Body of pancreas (tissue), 2 donors: ENCODE measurements around the genes FBXL14, ADIPOR2, DCP1B and FKBP4.

GRCh38 chr12:1443803-1444465, 150.4 kb downstream of the FBXL14 start:
- PRO-cap = no peak
- RAMPAGE, long total RNA, 2 experiments = no peak in any of the 2 experiments

- PRO-cap = bidirectional peak, plus-strand start at chr12:1594324, minus-strand start at chr12:1594183; bidirectional peak, plus-strand start at chr12:1594755, minus-strand start at chr12:1594760; bidirectional peak, plus-strand start at chr12:1594948, minus-strand start at chr12:1594845
- RAMPAGE, long total RNA, 2 experiments = no peak in any of the 2 experiments
Observed at GRCh38 chr12:1594130-1595100, at the start of gene FBXL14. Gene FBXL14 (minus strand): TSS chr12:1594581.

- PRO-cap = no peak
- RAMPAGE, long total RNA, 2 experiments = no peak in any of the 2 experiments
Observed at GRCh38 chr12:1667404-1667781, 23.5 kb upstream of the ADIPOR2 start.

DNA sequence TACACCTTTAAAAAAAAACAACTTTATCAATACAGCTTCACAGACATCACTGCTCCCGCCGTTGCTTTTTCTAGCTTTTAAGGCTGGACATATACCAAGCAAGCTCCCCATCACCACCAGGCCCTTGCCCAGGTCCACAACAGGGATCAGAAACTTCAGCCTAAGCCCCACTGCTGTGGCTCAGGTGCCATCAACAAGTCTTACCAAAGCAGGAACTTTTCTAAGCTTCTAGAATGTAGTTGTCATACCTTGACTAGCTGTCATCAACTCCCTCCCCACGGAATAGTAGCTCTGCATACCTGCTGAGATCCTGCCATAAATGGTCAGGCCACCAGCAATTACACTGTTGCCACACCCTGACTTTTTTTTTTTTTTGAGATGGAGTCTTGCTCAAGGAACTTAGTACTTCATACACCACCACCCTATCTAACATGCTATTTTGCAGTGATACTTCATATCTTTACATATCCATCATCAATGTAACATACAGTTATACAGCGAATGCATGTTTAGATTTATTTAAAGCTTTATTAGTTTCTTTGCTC, 19.9 kb upstream of the ADIPOR2 start:
- PRO-cap = no peak
- RAMPAGE, long total RNA, 2 experiments = no peak in any of the 2 experiments

GRCh38 chr12:1690932-1691869, at the start of gene ADIPOR2:
Gene ADIPOR2 (plus strand): TSS chr12:1691070.
- PRO-cap = bidirectional peak, plus-strand start at chr12:1691070, minus-strand start at chr12:1690887; unidirectional peak, plus-strand start at chr12:1691289; bidirectional peak, plus-strand start at chr12:1691348, minus-strand start at chr12:1691354; unidirectional peak, plus-strand start at chr12:1691348; unidirectional peak, minus-strand start at chr12:1691657
- RAMPAGE, long total RNA, 2 experiments = start-site peak on the plus strand in 1 of 2 experiments, at chr12:1691035-1691157 at its widest, 8 reads per replicate

DNA sequence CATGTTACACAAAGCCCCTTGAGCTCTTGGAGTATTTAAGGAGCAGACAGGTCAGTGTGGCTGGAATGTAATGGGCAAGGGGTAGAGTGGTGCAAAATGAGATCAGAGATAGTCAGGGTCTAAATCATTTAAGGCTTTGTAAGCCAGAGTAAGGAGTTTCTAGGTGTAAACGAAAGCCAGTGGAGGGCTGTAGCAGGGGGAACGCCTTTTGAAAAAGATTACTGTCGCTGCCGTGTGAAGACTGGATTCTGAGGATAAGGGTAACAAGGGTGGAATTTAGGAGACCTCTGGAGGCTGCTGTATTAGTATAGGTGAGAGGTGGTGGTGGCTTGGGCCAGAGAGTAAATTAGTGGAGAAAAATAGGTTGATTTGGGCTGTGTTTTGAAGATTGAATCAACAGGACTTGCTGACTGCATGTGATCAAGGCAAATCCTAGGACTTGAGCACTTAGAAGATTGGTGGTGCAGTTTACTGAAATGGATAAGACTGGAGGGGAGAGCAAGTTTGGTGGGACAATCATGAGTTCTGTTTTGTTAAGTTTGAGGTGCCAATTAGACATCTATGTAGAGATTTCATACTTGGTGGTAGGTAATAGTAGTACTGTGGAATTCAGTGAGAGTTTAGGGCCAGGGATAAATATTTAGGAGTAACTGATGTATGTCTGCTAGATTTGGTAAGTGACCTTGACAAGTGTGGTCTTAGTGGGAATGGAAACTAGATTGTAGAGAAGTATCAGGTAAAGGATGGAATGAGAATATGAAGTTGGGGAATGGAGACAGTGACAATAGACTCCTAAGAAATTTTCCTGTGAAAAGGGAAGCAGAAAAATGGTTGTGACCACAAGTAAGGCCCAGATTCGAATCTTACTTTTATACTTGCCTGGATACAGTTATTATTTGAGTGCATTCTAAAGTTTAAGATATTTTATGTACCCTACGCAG, 31.2 kb downstream of the ADIPOR2 start:
- PRO-cap = no peak
- RAMPAGE, long total RNA, 2 experiments = start-site peak on the plus strand in 1 of 2 experiments, centred at position 264 of the sequence, 6 reads per replicate

DNA sequence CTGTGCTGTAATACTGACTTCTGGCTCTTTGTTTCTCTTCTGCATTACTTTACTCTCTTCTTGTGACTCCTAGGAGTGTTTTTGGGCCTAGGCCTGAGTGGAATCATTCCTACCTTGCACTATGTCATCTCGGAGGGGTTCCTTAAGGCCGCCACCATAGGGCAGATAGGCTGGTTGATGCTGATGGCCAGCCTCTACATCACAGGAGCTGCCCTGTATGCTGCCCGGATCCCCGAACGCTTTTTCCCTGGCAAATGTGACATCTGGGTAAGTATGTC, 36.6 kb upstream of the LRTM2 start:
- PRO-cap = no peak
- RAMPAGE, long total RNA, 2 experiments = no peak in any of the 2 experiments

GRCh38 chr12:2003595-2004797, at the start of gene DCP1B:
Gene DCP1B (minus strand): TSS chr12:2004457.
- PRO-cap = bidirectional peak, plus-strand start at chr12:2004629, minus-strand start at chr12:2004576
- RAMPAGE, long total RNA, 2 experiments = start-site peak on the minus strand in 2 of 2 experiments, at chr12:2004441-2004575 at its widest, 11 to 75 reads per replicate

GRCh38 chr12:2012213-2012776, 8.0 kb upstream of the DCP1B start:
- PRO-cap = no peak
- RAMPAGE, long total RNA, 2 experiments = no peak in any of the 2 experiments

DNA sequence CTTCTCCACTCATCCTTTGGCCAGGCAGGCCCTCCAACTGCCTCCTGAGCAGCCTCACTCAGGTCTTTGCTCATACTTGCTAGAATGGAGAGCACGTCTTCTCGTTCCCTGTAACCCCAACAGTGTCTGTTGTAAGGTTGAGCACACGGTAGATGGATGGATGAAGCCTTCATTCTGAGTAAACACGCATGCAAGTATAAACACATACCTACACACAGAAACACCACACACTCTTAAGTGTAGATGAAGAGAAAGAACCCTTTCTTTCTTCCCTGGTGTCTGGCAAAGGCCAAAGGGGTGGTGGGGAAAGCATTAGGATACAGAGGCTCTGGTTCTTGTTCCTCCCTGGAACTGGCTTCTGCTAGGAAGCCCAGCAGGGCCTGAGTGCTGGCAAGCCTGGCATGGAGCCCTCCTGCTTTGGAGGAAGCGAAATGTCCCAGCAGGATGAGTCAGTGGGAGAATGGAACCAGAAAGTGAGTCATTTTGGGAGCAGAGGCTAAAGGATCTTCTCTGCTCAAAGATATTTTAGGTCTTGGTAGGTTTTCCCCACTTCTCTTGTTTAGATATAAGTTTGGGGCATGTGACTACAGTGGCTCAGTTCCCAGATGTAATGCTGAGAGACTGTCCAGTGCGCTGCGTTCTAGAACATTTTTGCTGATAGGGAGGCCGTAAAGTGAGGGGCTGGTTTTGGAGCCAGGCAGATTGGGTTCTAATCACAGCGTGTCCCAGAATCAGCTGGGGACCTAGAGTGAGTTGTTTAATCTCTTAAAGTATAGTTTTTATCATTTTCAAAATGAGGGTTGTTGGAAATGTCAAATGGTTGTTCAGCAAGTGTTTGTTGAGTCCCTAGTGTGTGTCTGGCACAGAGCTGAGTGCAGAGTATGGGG, 127.5 kb downstream of the CACNA1C start:
- PRO-cap = no peak
- RAMPAGE, long total RNA, 2 experiments = no peak in any of the 2 experiments

GRCh38 chr12:2229626-2230951, 177.3 kb downstream of the CACNA1C start:
- PRO-cap = unidirectional peak, minus-strand start at chr12:2230205
- RAMPAGE, long total RNA, 2 experiments = no peak in any of the 2 experiments

DNA sequence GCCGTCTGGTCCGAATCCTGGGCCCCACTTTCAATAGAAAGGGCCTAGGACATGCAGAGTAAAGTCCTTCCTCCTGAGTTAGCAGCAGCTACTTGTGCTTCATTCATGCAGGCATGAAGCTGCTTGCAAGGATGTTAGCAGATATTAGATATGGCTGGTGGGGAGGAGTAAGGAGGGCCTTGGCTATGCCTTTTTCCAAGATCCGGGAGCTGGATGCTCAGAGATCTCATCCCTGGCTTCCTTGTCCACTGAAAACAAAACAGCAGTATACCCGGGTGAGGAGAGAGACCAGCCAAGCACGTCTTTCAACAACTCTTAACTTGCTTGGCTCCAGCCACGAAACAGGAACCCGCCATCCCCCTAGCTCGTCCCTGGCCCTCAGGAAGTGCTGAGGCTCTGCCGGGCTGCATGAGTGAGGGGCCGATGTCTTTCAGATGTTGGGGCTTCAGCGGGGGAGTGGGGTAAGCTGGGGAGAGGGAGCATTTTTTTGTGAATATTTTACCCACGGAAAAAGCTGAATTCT, 231.0 kb downstream of the CACNA1C start:
- PRO-cap = no peak
- RAMPAGE, long total RNA, 2 experiments = no peak in any of the 2 experiments

DNA sequence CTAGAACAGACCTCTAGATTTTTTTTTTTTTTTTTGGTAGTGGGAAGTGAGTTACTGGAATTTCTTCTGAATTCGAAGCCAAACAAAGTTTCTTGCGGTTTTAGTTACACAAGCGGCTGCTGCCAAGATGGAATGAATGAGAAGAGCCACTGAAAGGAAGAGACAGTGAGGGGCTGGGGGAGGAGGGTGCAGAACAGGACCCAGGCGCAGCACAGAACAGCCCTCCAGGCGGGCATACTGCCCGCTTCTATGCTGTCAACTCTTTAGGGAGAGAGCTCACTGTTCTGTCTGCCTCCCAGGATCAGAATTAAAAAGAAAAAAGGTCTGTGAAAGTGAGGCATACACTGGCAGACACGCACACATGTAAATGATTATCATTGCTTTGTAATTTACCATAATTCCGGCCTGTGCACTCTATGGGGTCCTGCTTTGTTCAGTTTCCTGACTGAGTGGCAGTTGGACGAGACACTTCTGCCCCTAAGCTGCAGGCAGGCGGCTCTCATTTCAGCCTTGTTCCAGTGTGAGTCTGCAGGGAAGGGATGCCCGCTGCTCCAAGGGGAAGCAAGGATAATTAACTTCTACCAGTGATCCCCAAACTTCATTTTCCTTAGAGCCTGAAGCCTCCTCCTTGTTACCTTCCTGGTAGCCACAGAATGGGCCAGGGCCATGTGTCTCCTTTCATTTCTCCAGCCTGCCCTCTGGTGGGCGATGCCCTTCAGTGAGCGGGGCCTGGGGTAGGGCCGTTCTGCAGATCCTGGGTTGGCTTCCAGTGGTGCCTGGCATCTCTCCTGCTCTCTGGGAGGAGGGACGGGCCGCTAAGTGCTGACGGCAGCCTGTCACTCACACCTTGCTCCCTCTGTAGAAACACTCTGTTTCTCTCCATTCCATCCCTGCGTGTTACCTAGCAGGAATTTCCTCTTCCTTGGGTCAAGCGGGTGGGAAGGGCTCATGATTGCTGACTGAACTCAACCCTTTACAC, 231.8 kb downstream of the CACNA1C start:
- PRO-cap = no peak
- RAMPAGE, long total RNA, 2 experiments = no peak in any of the 2 experiments

GRCh38 chr12:2304391-2304749, 251.6 kb downstream of the CACNA1C start:
- PRO-cap = no peak
- RAMPAGE, long total RNA, 2 experiments = no peak in any of the 2 experiments

GRCh38 chr12:2335452-2336268, 282.9 kb downstream of the CACNA1C start:
- PRO-cap = no peak
- RAMPAGE, long total RNA, 2 experiments = no peak in any of the 2 experiments

- PRO-cap = no peak
- RAMPAGE, long total RNA, 2 experiments = no peak in any of the 2 experiments
Observed at GRCh38 chr12:2336269-2336764, 283.5 kb downstream of the CACNA1C start.

DNA sequence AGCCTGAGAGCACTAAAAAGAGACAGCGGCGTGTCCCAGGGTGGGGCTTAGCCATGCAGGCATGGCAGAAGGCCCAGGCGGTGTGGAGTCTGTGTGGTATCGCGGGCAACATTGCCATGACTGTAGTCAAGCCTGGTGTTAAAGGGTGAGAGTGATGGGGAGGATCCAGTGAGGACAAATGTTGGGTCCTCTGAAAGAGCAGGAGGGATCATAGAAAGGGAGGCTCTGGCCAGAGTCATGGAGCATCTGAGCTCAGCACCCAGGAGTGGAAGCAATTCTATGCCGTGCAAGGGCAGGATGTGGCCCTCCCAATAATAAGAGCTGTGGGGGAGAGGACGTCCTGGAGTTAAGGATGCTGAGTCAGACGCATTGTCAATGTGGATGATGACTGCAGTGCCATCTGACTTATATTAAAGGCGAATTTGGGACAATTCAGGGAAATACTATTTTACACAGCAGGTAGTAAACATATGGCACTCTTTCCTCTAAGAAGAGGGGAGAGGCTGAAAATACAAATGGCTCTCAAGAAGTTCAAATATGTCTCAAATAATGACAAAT, 241.1 kb upstream of the FKBP4 start:
- PRO-cap = no peak
- RAMPAGE, long total RNA, 2 experiments = no peak in any of the 2 experiments

GRCh38 chr12:2621493-2621811, 173.3 kb upstream of the FKBP4 start:
- PRO-cap = no peak
- RAMPAGE, long total RNA, 2 experiments = no peak in any of the 2 experiments

- PRO-cap = bidirectional peak, plus-strand start at chr12:2795006, minus-strand start at chr12:2794866
- RAMPAGE, long total RNA, 2 experiments = start-site peak on the plus strand in 1 of 2 experiments, at chr12:2795180-2795199 at its widest, 16 reads per replicate
Observed at GRCh38 chr12:2794402-2795607, at the start of gene FKBP4. Gene FKBP4 (plus strand): TSS chr12:2794970.

- PRO-cap = no peak
- RAMPAGE, long total RNA, 2 experiments = start-site peak on the plus strand in 1 of 2 experiments, at chr12:2796794-2797275 at its widest, 33 reads per replicate
Observed at GRCh38 chr12:2796917-2797538, 2.3 kb downstream of the FKBP4 start.